Mesangial cell (primary cell): ENCODE measurements around the gene FA2H.

- RAMPAGE, long total RNA = no peak
Measured at GRCh38 chr16:71919142-71919501, 23.8 kb downstream of the IST1 start.

DNA sequence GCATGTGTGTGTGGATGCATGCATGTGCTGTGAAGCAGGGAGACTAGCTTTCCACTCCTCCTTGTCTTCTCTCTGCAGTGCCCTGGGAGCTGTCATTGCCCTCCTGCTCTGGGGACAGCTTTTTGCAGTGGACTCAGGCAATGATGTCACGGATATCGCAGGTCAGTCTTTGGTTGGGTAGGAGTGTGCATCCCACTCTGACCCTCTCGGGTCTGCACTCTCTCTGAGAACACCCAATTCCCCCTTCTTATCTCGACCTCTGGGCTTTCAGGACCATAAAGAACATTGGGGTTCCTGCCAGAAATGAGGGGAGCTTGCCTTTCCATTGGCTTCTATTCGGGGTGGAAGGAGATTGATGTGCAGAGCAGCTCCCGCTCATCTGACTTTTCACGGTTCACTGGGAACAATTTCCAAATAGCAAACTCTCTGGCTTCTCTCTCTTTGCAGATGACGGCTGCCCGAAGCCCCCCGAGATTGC lies 1.8 kb downstream of the HP start:
- RAMPAGE, long total RNA = no peak

- RAMPAGE, long total RNA = no peak
Measured at GRCh38 chr16:72073779-72074493, 10.9 kb downstream of the HPR start.

DNA sequence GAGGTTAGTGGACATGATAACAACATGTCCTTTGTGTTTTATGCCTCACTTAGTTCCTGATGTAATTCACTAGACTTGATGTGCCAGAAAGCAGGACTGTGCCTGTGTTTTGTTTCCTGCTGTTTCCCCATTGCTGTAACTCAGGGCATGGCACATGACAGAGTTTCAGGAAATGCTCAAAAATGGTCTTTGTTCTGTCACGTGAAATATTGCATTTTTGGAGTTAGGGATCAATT lies 32.7 kb downstream of the DHX38 start:
- RAMPAGE, long total RNA = no peak

- RAMPAGE, long total RNA = start-site peak on the minus strand at chr16:72291546-72291550, 11 reads
Measured at GRCh38 chr16:72291283-72292068, 119.5 kb upstream of the PMFBP1 start.

DNA sequence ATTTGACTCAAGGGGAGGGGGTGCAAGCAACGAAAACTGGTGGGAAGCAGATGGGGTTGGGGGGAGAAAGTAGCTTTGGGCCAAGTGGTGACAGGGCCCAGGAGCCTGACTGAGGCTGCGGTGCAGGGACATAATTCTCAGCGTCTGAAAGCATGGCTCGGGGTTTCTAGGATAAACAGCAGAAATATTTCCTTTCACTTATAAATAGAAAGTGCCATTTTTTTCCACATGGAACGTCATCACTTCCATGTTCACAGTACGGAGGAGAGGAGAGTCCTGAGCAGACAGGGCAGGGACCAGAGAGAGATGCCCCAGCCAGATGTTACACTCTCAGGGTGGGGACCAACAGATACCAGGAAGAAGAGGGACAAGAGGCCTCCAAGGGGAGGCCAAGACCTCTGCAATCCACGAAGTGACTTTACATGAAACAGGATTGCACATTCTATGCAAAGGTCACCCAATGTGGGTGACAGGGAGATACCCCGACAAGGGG lies 197.0 kb downstream of the ZFHX3 start:
- RAMPAGE, long total RNA = no peak

DNA sequence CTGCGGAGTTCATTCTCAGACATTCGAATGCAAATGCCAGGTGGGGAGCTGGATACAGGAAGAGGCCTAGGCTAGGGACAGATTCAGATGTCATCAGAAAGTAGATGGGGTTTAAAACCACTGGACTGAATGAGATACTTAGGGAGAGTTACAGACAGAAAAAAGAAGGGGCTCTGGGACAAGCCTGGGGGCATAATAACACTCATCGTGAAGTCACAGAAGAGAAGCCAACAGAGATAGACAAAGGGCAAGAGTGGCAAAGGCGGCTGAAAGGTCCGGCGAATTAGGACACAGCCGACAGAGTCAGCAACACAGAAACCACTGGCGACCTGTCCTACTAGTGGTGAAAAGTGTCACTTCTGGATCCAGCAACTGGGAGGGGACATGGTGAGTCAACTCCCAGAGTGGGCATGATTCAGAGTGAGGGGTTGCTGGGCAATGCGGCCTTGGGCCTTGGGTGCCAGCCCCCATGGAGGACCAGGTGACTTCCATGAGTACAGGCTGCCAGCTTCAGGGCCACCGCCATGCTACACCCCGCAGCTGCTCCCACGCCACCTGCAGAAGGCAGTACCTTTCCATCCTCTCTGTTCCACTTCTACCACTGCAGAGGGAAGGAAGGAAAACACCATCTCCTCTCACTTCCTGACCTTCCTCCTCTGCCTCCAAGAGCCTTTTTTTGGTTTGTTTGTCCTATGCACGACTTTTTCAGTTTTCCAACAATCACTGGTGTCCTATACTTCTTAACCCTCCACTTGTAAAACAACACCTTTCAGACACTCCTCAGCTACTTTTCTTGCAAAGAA lies 110.6 kb downstream of the ZFHX3 start:
- RAMPAGE, long total RNA = no peak

GRCh38 chr16:72967852-72968390 lies 80.0 kb downstream of the ZFHX3 start:
- RAMPAGE, long total RNA = no peak

DNA sequence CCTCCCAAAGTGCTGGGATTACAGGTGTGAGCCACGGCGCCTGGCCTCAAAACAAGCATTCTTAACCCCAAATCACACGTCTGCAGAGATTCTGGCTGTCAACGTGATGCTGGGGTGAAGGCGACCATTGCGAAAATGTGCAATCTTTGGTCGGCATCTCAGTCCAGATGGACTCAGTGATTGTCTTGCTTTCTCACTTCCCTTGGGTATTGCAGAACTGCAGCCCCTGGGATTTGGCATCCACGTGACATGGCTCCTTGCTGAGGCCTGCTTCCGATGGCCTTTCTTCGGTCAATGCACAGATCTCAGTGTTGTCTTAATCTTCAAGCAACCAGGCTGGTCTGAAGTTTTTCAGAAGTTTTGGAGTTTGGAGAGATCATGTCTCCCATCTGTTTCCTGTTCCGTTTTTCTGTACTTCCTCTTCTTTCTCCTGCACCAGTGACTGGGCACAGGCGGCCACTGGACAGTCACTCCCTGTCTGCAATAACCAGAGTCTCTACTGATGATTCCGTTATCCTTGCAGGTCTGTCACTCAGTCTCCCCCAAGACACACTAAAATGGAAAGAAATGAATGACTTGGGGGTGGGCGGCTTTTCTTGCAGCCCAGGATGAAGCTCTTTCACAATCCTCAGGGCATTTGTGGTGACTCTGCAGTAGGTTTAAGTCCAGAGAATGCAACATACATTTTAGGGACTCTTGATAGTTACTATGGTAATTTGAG lies 106.2 kb upstream of the ZFHX3 start:
- RAMPAGE, long total RNA = no peak

DNA sequence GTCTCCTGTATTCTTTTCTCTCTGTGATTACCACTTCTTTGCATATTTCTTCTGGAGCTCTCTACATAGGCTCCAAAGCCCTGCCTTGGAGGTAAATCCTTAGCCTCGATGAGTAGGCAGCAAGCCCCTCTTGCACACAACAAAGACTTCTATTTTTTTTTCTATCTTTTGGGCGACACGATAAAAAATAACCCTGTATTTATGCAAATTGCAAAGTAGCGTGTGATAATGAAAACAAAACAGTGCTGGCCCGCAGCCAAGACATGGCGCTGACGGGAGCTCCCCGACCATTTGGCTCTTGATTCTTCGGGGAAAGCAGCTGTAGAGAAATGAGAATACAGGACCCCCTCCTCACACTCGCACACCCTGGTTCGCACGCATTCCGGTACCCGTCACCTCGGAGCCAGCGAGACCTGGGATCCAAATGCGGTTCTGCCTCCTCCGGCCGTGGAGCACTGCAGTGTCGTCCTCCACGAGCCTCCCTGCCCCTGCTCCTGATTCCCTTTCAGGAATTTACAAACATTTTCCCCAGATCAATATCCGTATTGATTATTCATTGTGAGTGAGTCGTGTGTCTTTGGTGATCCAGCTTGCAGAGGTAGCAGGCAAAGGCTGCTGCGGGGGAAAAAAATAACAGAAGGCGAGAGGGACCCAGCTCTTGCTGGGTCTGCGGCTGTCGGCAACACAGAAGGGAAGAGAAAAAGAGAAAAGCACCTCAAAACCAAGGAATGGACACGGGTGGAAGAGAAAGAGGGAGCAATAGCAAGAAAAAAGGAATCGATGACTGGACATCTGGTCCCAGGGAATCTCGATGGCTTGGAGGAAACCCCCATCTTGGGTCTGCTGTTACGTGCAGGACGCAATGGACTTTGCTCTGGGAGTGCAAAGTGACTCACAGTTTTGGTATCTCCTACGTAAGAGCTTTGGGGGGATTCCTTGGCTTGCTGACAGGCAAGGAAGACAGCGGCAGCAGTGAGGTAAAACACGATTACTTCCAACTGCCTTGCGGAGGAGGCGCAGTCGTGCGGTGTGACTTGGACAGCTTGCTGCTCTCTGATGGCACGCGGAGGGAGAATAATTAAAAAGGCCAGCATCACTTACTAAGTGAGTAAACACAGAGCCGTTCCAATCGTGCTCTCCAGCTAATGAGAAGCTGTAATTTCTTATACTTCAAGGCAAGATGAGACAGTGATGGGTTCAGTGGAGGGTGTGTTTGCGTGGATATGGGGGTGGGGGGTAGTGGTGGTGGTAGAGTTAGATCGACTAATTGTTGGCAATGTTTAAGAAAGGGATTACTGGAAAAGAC lies 184.3 kb upstream of the ZFHX3 start:
- RAMPAGE, long total RNA = no peak

DNA sequence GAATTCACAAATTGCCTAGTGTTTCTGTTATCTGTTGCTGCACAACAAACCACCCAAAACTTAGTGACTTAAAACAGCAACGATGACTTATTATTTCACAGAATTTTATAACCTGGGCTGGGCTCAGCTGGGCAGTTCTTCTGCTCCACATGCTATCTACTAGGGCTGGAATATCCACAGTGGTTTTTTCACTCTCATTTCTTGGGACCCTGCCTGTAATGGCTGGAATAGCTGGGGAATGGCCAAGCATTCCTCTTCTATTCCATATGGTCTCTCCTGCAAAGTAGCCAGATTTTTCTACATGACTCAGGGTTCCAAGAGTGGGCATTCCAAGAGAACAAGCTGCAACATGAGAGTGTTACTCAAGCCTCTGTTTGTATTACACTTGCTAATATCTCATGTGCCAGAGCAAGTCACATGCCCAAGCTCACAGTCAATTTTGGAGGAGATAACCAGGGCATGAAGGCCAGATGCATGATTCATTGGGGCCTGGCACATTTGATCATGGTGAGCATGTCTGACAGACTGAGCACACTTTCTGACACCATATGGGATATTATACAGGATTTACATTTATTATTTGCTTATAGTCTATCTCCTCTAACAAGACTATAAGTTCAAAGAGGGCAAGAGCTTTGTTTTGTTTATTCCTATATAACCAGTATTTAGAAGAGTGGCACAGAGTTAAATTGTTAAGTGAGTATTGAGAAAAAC lies 4.8 kb upstream of the PSMD7 start:
- RAMPAGE, long total RNA = no peak

- RAMPAGE, long total RNA = no peak
Measured at GRCh38 chr16:74297408-74297807, 794 bp downstream of the PSMD7 start.

- RAMPAGE, long total RNA = no peak
Measured at GRCh38 chr16:74303829-74304779, 7.5 kb downstream of the PSMD7 start.

DNA sequence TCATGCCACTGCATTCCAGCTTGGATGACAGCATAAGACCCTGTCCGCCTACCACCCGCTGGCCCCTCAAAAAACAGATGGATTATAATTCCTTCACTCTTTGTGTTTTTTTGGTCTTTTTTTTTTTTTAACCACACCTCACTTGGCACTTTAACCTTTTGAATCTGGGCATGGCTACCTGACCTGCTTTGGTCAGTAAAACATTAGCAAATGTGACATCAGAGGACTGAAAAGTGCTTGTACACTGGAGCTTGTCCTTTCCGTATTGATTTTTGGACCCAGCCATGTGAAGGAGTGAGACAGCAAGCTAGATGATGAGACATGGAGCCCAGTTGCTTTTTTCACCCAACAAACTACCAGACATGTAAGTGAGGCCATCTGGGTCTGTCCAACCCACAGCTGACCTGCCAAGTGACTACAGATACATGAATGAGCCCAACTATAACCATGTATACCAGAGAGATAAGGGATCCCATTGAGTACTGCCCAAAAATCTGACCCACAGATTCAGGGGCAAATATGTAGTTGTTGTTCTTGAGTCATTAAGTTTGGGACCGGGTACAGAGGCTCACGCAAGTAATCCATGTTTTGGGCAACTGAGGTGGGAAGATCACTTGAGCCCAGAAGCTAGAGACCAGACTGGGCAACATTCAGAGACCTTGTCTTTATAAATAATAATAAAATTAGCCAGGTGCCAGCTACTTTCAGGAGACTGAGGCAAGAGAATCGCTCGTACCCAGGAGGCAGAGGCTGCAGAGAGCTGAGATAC lies 35.9 kb downstream of the GLG1 start:
- RAMPAGE, long total RNA = no peak

DNA sequence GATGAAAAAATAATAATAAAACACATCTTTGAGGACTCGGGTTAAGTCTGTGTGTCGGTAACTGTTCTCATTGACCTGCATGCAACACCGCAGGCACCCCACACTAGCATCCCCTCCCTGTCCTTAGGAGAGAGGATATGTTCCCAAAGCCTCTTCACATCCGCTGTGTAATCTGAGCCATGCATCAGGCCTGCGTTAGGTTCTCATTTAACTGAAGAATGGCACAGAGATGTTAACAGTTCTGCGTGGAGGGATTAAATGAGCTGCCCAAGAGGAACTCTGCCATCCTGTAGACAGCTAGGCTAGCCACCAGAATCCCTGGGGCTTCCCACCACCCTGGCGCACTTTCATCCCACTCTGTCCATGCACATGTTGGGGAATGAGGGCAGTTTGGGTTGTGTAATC lies 919 bp upstream of the GLG1 start:
- RAMPAGE, long total RNA = no peak

- RAMPAGE, long total RNA = no peak
Measured at GRCh38 chr16:74665873-74666199, 841 bp downstream of the RFWD3 start.

- RAMPAGE, long total RNA = no peak
Measured at GRCh38 chr16:74736645-74737219, 36.1 kb upstream of the MLKL start.

DNA sequence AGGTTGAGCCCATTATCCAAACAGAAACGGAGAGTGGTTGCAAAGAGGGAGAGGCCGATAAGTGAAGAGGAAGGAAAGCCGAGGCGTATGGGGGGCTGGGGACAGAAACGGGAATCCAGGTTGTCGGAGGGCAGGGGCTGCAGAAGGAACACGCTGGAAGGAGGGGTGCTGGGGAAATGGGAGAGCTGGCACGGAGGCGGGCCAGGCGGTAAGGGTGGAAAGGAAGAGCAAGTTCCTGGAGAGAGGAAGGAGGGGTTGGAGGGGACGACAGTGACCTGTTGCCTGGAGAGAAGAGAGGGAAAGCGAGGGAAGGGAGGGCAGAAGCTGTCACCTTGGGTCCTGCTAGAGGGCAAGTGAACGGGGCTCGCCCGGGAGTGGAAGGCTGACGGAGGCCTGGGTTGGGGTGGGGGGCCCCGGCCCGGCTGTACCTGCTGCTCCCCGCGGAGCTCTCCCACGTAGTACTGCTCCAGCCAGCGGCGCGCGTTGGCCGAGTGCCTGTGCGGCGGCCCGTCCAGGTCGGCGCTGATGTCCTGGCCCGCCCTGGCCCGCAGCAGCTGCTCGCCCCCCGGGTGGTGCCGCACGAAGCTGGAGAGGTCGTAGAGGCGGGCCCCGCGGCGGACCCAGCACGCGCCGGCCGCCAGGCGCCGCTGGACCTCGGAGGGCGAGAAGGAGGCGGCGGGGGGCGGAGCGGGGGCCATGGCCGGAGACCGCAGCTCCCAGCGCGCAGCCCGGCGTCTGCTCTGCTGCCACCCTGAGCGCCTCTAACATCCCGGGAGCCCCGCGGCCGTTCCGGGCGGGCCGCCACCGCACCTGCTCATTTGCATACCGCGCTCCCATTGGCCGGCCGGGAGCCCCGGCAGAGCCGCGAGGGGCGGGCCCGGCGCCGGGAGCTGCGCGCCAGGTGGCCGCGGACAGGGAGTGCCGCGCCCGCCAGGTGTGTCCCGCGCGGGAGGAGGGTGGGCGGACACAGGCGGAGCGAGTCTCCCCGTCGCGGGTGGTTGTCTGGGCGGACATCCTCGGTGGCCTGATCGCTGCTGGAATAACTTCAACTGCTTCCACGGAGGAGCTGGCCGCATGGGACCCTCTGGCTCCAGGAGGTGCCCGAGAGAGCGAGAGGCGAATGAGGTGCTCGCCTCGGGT lies at the start of gene FA2H:
FA2H (minus strand) TSS at position 763 of the 1,140 bp plus-strand sequence.
- RAMPAGE, long total RNA = no peak

GRCh38 chr16:74991549-74992595 lies 6.9 kb upstream of the WDR59 start:
- RAMPAGE, long total RNA = no peak

GRCh38 chr16:75061903-75062894 lies 54.4 kb downstream of the LDHD start:
- RAMPAGE, long total RNA = no peak